Heart (tissue), 3 donors: ENCODE results near the genes AGO1 and FHL3.

DNA sequence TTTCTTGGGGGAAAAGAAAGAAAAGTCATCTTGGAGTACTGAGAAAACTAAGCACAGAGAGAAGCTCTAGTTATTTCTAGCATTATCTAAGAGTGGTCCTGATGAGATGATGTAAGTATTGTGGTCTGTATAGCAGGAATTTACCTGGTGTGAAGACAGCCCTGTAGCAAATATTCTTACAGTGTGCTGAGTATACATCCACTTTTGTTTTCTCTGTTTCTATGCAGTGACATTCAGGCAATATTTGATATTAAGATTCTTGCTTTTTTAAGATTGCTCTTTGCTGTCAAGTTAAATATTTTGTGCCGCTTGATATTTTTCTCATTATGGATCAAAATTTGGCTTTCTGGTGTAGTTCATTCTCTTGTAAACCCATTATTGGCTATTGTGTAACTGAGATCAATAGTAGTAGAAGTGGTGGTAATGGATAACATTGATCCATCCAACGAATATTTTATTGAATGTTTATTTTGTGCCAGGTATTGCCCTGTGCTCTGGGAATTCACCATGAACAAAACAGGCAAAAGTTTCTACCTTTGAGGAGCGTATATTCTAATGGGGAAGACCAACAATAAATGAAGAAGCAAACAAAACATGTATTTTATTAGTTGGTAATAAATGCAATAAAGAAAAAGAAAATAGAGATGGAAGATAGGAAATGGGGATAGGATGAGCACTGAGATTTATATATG is 9.8 kb downstream of the AGO4 start:
- RAMPAGE, long total RNA, 2 experiments = no peak in any of the 2 experiments

DNA sequence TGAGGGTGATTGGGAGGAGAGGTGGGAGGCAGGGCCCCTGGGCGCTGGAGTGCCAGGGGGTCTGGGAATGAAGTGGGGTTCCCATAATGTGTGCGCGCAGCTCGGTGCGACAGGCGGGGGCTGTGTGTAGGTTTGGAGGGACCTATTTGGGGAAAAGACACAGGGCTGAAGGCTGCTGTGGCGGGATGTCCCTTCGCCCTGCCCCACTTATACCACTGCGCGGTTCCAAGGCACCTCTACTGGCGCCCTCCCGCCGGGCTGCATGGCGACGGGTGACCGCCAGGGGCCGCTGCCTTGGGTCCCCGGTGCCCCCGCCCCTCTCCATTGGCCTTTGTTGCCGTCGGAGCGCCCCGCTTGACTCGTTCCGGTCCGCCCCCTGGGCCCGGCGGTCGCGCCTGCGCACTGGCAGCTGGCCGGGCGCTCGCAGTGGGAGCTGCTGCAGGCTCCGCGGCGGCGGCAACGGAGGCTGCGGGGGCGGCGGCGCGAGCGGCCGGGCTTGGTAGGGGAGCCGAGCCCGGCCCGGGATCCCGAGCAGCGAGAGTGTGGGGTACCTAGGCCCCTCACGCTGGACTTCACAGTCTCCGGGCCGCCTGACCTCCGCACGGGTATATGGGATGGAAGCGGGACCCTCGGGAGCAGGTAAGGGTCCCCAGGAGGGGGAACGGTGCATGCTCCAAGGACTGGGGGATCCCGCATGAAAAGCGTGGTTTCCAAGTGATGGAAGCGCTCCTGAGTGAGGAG is at the start of gene AGO1:
AGO1 (plus strand) TSS at position 402 of the 741 bp plus-strand sequence.
- RAMPAGE, long total RNA, 2 experiments = no peak in any of the 2 experiments

- RAMPAGE, long total RNA, 2 experiments = no peak in any of the 2 experiments
These were observed 1.9 kb upstream of the AGO3 start for GRCh38 chr1:35928600-35929779.

DNA sequence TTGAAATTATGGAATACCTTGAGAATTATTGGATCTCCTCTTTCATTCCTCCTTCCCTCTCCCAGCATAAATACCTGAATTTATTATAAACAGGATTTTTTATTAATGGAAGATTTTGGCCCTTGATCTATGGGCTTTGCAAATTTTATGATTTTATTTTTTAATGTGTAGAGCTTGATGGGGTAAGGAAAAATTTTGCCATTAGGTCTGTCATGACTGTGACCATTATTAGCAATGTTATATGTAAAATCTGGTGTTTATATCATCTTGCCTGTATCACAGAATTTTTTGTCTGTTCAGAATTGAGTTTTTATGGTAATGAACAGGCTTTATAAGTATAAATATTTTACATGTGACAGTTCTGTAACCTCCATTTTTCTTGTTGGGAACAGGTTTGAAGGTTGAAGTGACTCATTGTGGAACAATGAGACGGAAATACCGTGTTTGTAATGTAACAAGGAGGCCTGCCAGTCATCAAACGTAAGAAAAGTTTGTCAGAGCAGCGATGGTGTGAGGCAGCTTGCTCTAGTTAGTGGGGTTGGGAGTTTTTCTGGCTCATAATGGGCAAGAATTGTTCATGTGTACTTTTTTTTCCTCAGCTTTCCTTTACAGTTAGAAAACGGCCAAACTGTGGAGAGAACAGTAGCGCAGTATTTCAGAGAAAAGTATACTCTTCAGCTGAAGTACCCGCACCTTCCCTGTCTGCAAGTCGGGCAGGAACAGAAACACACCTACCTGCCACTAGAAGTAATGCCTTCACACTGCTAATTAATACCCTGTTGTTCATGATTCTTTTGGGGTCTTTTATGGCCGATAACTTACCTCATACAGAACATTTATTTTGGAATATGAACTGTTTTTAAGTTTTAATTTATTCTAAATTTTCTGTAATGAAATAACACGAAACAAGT is 75.3 kb upstream of the TEKT2 start:
- RAMPAGE, long total RNA, 2 experiments = no peak in any of the 2 experiments

DNA sequence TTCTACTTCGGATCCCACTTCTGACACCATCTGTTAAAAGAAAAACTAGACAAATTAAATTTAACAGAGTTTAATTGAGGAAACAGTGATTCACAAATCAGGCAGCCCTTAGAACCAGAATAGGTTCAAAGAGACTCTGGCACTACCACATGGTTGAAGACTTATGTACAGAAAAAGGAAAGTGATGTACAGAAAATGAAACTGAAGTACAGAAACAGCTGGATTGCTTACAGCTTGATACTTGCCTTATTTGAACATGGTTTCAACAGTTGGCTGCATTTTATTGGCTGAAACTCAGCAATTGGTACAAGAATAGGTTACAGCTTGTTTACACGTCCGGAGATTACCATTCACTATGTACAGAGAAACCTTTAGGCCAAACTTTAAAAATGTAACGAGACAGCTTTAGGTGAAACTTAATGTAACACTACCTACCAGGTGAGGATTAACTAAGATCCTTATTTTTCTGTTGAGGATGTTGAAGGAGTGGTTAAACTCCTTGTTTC is 60.5 kb upstream of the TEKT2 start:
- RAMPAGE, long total RNA, 2 experiments = no peak in any of the 2 experiments

- RAMPAGE, long total RNA, 2 experiments = no peak in any of the 2 experiments
These were observed 4.6 kb downstream of the ADPRS start for GRCh38 chr1:36093124-36093788.

- RAMPAGE, long total RNA, 2 experiments = no peak in any of the 2 experiments
These were observed 5.2 kb downstream of the ADPRS start for GRCh38 chr1:36093789-36094366.

DNA sequence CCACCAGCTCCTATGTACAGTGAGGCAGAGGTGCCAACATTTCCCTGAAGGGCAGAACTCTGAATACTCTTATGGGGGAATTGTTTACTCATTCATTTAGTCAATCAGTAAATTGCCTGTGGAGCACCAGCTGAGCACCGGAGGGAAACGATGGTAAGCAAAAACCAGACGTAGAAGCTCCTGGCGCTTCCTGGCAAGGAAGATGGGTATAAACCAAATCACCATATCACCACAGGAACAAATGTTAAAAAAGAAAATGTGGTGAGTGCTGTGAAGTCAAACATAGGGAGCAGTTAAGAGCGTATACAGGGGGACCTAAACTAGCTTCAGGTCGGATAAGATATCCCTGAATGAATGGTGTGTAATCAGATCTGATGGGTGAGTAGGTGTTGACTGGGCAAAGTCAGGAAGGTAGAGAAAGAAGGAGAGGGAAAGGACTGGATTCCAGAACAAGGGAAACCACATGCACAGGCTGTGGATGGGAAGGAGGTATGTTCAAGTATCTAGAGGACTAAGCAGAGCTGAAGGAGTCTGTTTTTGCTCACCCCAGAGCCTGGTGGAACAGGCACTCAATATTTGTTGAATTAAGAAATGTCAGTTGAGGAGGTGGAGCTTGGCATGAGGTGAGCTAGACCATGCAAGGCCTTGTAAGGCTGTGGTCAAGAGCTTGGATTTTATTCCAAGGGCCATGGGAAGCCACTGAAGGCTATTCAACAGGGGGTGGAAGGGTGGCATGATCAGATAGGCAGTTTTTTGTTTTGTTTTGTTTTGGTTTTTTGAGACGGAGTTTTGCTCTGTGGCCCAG is 27.3 kb downstream of the MAP7D1 start:
- RAMPAGE, long total RNA, 2 experiments = no peak in any of the 2 experiments

- RAMPAGE, long total RNA, 2 experiments = no peak in any of the 2 experiments
These were observed 2.3 kb downstream of the THRAP3 start for GRCh38 chr1:36226565-36226995.

GRCh38 chr1:36234128-36234721 is 10.0 kb downstream of the THRAP3 start:
- RAMPAGE, long total RNA, 2 experiments = no peak in any of the 2 experiments

GRCh38 chr1:36288789-36289721 is 17.1 kb upstream of the SH3D21 start:
- RAMPAGE, long total RNA, 2 experiments = no peak in any of the 2 experiments

GRCh38 chr1:36299936-36300474 is 6.2 kb upstream of the SH3D21 start:
- RAMPAGE, long total RNA, 2 experiments = no peak in any of the 2 experiments

DNA sequence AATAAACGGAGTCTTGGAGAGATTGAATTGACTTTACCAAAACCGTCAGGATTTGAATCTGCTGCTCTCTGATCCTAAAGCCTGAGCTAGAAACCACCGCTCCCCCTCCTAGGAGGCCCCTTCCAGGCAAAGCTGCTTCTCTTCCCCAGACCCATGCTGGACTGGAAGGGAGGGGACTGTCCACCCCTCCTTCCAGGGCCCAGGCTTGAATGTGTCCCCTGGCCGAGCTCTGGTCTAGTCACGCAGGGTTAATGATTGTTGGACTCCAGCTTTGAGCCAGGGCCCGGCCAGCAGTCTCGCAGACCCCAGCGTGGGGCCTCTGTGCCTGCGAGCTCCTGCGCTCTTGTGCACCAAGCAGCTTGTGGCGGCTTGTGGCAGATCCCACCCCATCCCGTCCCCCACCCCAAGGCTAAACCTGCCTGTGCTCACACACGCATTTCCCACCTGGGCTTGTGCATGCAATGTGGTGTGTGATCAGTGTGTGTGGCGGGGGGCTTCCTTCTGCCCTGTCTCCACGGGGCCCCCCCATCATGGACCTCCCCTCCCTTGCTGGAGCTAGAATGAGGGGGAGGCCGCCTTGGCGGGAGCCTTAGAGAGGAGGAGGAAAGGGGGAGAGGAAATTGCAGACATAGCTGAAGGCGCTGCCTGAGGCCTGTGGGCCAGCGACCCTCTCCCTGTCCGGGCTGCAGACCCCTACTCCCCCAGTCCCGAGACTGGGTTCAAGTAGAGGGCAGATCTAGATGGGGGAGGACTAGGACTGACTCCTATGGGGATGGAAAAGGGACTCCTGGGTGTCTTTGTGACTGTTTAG is 704 bp upstream of the EVA1B start:
- RAMPAGE, long total RNA, 2 experiments = no peak in any of the 2 experiments

GRCh38 chr1:36387203-36388066 is 1.7 kb upstream of the STK40 start:
- RAMPAGE, long total RNA, 2 experiments = no peak in any of the 2 experiments

DNA sequence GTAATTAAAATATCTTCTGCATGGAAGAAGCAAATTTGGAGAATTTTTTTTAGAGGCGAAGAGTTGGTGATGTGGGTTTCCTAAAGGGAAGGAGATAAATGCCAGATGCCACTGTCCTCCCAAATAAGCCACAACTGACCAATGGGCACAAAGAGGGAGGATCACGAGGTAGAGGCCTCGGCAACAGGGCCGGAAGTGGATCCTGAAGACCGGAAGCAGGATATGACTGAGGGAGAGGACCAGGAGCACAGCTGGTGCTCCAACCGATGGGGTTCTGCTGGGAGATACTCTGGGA is 169.1 kb downstream of the GRIK3 start:
- RAMPAGE, long total RNA, 2 experiments = no peak in any of the 2 experiments

DNA sequence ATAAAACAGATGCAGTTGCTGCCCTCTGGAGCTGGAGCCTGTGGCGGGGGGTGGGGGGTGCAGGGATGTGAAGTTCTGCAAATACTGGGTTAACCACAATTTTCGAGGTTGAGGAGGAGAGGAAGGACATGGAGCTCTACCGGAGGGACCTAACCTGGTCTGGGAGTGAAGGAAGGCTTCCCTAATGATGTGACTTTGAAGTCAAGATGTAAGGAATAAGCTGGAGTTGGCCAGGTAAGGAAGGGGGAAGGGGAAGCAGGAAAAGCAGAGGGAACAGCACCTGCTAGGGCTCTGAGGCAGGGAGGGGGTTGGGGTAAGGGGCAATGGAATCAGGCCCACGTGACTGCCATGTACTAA is 95.0 kb upstream of the GRIK3 start:
- RAMPAGE, long total RNA, 2 experiments = no peak in any of the 2 experiments

- RAMPAGE, long total RNA, 2 experiments = no peak in any of the 2 experiments
These were observed 12.3 kb downstream of the ZC3H12A start for GRCh38 chr1:37486544-37487196.

GRCh38 chr1:37857147-37857827 is 2.1 kb downstream of the MTF1 start:
- RAMPAGE, long total RNA, 2 experiments = no peak in any of the 2 experiments

GRCh38 chr1:37925989-37926847 is 20.6 kb downstream of the INPP5B start:
- RAMPAGE, long total RNA, 2 experiments = no peak in any of the 2 experiments

DNA sequence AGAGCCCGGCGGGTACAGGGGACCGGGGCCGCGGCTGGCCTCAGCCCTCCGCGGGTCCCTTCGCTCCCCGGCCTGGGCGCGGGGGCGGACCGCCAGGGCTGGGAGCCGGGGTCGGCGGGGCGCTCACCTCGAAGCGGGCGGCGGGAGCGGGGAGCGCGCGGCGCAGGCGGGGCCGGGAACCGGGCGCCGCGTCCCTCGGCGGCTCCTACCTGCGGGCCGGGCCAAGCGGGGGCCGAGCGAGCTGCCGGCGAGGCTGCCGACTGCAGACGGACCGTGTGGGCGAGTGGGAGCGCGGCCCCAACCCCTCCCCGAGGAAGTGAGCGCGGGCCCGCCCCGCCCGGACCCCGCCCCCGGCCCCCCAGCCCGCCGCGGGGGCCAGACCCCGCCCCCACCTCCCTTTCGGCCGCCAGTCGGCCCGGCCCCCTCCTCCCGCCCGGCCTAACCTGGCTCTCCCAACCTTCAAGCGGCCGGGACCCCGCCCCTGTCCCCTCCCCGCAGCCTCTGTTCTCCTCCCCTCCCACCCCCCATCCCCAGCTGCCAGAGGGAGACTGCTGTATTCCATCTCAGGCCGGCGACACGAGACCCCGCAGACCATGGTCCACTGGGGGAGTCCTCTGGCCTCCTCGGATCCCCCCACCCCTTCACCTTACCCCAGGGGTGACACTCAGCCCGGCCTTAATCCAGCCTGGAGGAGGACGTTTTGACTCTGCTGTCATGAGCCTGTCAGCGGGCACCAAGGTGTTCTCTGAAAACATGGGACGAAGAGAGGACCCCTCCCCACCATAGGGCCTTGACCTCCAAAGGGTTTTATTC is at the start of gene FHL3:
FHL3 (minus strand) TSS at position 285 of the 813 bp plus-strand sequence.
- RAMPAGE, long total RNA, 2 experiments = no peak in any of the 2 experiments